MCF 10A (cell line): ENCODE measurements around the genes INVS, ZNF189 and OR13C8.

- PRO-cap = no peak
- RRBS = no CpG with 5 or more reads among the region's 7 CpGs
Measured at GRCh38 chr9:99024754-99025520, 80.0 kb upstream of the TGFBR1 start.

GRCh38 chr9:99039529-99040170, 65.3 kb upstream of the TGFBR1 start:
- PRO-cap = no peak
- RRBS = no CpG with 5 or more reads among the region's 2 CpGs

DNA sequence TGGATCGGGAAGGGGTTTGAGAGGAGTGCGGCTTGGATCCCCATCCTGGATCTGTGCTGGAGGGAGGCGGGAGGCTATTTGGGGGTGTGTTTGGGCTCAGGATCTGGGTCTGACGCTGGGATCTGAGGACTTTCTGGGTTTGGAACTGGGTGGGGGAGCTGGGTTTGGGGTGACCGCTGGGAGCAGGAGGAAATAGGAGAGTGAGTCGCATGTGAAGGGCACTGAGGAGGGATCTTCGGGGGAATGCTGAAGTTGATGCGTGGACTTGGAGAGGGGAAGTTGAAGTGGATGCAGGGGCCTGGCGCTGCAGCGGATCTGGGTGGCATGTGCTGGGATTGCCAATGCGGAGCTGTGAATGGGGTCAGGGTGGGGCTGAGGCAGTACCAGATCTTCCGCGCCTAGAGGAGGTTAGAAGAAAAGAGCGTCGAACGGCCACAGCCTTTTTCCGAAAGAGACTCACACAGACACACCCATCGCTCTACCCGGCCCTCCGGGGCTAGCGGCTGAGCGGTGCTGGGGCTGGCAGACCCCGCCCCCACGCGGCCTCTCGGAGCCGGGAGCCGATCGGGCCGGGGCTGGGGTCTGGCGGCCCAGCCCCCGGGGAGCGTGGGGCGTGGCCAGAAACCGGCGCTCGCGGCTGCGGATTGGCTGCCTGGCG, 464 bp upstream of the TGFBR1 start:
- PRO-cap = bidirectional peak, plus-strand start outside the sequence, minus-strand start at position 498 of the sequence
- RRBS = under 1% methylated on average over 14 of the region's 40 CpGs

- PRO-cap = no peak
- RRBS = no CpG with 5 or more reads among the region's 1 CpG
Measured at GRCh38 chr9:99210541-99211155, 11.1 kb downstream of the ALG2 start.

DNA sequence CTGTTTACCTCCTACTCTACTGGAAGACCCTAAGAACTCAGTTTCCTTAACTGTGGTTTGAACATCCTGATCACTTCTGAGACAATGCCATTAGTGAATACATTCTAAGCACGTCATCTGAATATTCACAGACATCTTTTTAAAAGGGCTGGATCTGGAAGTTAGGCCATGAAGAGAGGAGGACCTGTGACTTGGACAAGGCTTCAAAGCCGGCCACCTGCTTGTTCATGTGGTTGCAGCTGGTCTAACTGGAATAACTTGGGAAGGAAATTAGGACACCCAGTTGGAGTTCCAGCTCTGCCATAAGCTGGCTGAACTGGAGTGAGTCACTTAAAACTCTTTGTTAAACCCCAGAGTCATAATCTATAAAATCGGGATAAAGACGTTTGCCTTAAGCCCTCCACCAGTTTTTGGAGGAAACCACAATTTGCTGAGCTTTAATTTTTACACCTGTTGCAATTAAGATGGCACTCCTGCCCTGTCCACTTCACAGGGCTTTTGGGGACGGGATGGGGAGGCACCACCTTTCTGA, 626 bp upstream of the STX17 start:
- PRO-cap = no peak
- RRBS = no CpG with 5 or more reads among the region's 5 CpGs

DNA sequence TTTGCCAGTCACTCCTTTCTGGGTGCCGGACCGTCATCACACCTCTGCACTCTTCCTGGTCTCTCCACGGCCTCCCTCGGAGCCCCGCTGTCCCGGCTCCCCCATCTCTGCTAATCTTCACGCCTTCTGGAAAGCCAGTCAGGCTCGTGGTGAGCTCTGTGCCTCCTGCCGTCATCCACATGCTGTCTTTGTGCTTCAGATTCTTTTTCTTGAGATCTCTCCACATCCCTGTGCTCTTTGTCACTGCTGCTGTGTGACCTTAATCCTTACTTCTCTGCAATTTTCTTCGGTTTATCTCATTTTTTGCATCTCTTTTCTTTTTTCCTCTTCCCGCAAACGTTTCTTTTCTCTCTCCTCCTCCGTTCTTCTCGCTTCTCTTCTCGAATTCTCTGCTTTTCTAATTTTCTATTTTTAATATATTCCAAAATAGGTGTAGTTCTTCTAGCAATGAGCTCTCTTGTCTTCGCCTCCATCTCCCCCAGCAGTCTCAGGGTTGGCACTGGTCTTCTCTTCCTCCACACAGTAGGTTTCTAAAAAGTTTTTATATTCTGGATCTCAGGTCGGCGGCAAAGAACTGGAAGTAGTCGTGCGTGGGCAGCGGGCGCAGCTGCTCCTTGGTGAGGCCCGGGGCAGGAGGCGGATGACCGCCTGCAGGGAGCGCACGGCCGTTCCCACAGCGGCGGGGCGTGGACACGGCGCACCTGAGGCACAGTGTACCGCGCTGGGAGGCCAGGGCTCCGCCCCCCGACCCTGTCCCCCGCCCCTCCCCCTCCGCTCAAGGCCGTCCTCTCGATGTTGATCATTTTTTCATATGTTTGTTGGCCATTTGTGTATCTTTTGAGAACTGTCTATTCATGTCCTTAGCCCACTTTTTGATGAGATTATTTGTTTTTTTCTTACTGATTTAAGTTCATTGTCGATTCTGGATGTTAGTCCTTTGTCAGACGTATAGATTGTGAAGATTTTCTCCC, 92.3 kb downstream of the STX17 start:
- PRO-cap = unidirectional peak, minus-strand start at position 373 of the sequence
- RRBS = 97% methylated on average over 6 of the region's 43 CpGs

- PRO-cap = bidirectional peak, plus-strand start at chr9:100099243, minus-strand start at chr9:100099000; bidirectional peak, plus-strand start at chr9:100099454, minus-strand start at chr9:100099490
- RRBS = no CpG with 5 or more reads among the region's 54 CpGs
Measured at GRCh38 chr9:100099053-100100125, at the start of gene INVS. TSS of gene INVS (plus strand) at chr9:100099243.

GRCh38 chr9:100411408-100411959, 15.5 kb upstream of the MSANTD3 start:
- PRO-cap = bidirectional peak, plus-strand start at chr9:100411856, minus-strand start at chr9:100411755
- RRBS = no CpG with 5 or more reads among the region's 29 CpGs

- PRO-cap = bidirectional peak, plus-strand start at chr9:100598982, minus-strand start at chr9:100598831
- RRBS = under 1% methylated on average over 32 of the region's 44 CpGs
Measured at GRCh38 chr9:100598360-100599095, 20.6 kb downstream of the CAVIN4 start.

GRCh38 chr9:101184845-101185307, 156.3 kb downstream of the PLPPR1 start:
- PRO-cap = no peak
- RRBS = no CpG with 5 or more reads among the region's 2 CpGs

DNA sequence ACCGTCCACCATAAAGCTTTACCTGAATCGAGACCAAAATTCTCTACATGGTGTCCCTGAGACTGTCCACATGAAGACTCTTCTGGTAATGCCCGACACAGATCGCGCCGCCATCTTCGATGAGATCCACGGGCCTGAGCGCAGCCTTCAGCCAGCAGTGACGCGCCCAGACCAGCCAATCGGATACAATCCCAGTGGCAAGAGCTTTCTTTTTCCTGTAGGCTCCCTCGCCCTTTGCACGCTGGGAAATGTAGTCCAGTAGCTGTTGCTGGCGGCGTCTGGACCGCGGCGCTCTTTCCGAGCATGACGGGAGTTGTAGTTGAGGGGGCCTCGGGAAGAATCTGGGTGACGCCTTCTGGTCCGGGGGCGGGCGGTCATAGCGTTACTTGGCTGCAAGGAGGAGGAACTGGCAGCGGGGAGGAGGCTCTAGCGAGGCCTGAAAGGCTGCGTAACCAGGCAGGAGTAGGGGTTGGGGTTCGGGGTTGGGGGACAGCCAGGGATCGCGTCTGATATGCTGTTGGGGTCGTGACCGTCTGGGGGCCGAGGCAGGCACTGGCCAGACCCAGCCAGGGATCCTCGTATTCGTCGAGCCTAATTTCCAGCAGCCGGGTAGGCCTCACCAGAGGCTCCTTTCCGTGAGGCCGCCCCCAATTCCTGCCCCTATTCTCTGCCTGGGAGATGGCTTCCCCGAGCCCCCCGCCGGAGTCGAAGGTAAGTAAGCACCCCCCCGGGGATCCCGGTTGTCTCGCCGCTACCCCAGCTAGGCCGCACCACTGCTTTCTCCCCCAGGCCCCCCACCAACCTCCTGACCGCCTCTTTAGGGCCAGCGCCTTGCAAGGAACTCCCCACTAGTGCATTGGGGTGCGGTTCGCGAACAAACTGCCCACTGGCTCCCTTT, at the start of gene ZNF189:
TSS of gene ZNF189 (plus strand) at position 373 of the 898 bp plus-strand sequence.
- PRO-cap = bidirectional peak, plus-strand start at position 395 of the sequence, minus-strand start at position 121 of the sequence
- RRBS = 3% methylated on average over 5 of the region's 56 CpGs

GRCh38 chr9:101400135-101400464, 1.4 kb downstream of the ZNF189 start:
- PRO-cap = no peak
- RRBS = no CpG with 5 or more reads among the region's 5 CpGs

GRCh38 chr9:101432820-101433967, 2.4 kb downstream of the ALDOB start:
- PRO-cap = no peak
- RRBS = no CpG with 5 or more reads among the region's 6 CpGs

DNA sequence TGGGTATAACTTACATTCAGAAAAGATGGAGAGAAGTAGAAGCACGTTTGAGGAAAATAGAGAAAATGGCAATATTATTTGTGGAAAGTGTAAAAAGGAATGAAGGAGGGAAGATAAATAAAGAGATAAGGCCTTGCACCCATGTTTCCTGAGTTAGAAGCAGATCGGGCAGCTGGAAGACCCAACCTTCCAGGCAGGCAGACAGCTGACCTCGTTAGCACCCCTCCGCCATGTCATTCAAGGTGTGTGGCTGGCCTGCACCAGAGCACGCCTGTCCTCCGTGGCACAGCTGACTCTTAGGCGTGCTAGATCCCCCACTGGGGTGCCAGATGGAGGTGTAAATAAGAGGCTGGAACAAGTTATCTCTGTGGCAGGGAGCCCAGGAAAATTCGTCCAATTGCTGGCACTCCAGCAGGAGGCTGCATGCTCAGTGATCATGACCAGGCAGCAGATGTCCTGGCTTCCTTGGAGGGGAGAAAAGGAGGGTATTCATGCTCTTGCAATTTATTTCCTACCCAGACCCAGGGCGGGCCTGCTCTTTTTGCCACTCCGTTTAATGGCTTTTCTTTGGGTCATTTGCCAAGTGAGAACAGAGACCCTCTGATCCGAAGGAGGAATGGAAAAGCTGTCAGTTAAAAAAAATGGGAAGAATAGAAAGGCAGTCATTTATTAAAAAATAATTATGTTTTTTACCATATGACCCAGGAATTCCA, 7.8 kb upstream of the ALDOB start:
- PRO-cap = no peak
- RRBS = no CpG with 5 or more reads among the region's 11 CpGs

GRCh38 chr9:101479270-101480086, 7.5 kb downstream of the PGAP4 start:
- PRO-cap = bidirectional peak, plus-strand start at chr9:101479874, minus-strand start at chr9:101479798
- RRBS = no CpG with 5 or more reads among the region's 5 CpGs

DNA sequence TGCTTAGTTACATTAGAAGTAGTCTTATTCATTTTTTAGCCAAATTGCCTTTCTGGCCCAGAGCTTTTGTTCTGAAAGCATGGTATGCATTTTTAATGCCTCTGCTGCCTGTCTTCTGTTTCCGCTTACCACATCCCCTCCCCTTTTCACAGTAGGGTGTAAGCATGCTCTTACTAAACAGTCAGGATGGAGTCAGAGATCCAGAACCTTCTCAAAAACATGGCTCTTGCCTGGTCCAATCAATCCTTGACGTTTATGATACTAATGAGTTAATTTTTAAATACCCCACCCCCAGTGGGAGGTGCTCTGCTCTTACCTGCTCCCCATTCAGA, 22.4 kb downstream of the PPP3R2 start:
- PRO-cap = no peak
- RRBS = no CpG with 5 or more reads among the region's 2 CpGs

- PRO-cap = no peak
- RRBS = no CpG with 5 or more reads among the region's 4 CpGs
Measured at GRCh38 chr9:104568912-104569350, at the start of gene OR13C8. TSS of gene OR13C8 (plus strand) at chr9:104569168.

DNA sequence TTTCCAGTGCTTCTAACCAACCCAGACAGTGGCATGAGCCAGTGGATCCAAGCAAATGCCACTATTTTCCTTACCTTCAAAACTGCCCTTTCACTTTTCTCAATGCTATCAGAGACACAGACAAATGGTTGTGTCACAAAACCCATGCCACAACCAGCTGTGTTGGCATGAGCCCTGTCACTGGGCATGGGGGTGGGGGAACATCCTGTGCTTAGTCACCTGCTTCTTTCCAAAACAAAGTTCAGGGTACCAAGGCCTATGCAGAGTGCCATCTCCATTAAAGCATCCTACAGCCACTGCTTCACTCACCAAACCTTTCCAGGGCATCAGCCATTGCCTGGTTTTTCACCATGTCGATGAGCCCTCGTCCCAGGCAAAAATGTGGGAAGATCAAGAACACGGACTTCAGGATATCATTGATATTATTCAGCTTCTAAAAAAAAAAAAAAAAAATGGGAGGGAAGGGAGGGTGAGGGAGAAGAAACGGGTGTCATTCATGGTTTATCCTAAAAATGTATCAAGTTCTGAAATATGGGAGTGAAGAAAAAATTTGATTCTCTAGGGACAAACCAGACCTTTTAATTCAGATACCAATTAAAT, 30.2 kb downstream of the NIPSNAP3B start:
- PRO-cap = no peak
- RRBS = no CpG with 5 or more reads among the region's 4 CpGs

GRCh38 chr9:104814974-104815528, 51.1 kb downstream of the NIPSNAP3B start:
- PRO-cap = no peak
- RRBS = no CpG with 5 or more reads among the region's 2 CpGs

GRCh38 chr9:104868777-104869735, 58.9 kb downstream of the ABCA1 start:
- PRO-cap = no peak
- RRBS = no CpG with 5 or more reads among the region's 14 CpGs